Lower leg skin (tissue), 2 donors: ENCODE measurements around the gene FEZF2.

DNA sequence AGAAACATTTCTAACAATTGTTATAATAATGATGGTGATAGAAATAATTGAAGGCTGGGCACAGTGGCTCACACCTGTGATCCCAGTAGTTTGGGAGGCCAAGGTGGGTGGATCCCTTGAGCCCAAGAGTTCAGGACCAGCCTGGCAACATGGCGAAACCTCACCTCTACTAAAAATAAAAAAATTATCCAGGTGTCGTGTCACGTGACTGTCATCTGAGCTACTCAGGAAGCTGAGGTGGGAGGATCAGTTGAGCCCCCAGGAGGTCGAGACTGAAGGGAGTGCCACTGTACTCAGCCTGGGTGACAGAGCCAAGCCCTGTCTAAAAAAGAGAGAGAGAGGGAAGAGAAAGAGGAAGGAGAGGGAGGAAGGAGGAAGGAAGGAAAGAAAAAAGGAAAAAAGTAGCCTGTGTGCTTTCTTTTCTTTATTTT is 140.2 kb downstream of the PTPRG start:
- PRO-cap = no peak
- RAMPAGE, long total RNA, 2 experiments = no peak in any of the 2 experiments

GRCh38 chr3:61748866-61749590 is 187.7 kb downstream of the PTPRG start:
- PRO-cap = no peak
- RAMPAGE, long total RNA, 2 experiments = no peak in any of the 2 experiments

DNA sequence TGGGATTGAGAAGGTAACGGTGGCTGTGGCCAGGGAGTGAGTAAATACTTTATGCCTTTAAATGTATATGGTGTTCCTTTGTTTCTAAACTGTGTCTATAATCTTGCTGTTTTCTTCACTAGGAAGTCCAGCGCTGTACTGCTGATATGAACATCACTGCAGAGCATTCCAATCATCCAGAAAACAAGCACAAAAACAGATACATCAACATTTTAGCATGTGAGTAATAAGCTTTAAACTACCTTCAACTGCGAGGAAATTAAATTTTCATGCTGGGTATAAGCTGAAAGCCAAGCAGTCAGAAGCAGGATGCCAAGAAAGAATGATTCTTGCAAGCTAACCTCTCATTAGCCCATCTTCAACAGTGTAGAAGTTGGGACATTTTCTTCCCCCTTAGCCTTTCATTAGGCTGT is 56.1 kb upstream of the C3orf14 start:
- PRO-cap = no peak
- RAMPAGE, long total RNA, 2 experiments = no peak in any of the 2 experiments

GRCh38 chr3:62321757-62322361 is 3.0 kb downstream of the C3orf14 start:
- PRO-cap = no peak
- RAMPAGE, long total RNA, 2 experiments = no peak in any of the 2 experiments

GRCh38 chr3:62373363-62373723 is at the start of gene FEZF2:
Gene FEZF2 (minus strand): TSS chr3:62373550.
- PRO-cap = no peak
- RAMPAGE, long total RNA, 2 experiments = no peak in any of the 2 experiments

DNA sequence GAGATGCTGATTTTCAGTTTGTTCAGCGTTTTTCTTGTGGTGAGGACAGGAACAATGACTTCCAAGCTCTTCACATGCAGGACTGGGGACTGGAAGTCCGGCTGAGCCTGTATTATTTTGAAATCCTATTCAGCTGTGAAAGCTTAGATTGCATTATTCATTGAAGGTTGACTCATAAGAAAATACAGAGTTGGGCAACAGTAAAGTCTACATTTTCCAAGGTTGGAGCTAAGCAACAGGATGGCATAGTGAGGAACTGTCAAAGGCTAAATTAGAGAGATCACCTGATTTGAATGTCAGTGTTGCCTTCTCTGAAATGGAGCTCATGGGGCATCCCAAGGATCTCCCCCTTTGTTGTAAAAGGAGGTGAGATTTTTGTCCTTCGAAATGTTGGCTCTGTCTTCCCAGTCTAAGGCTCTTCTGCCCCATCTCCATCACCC is 231.0 kb upstream of the FEZF2 start:
- PRO-cap = unidirectional peak, minus-strand start at position 84 of the sequence
- RAMPAGE, long total RNA, 2 experiments = no peak in any of the 2 experiments

DNA sequence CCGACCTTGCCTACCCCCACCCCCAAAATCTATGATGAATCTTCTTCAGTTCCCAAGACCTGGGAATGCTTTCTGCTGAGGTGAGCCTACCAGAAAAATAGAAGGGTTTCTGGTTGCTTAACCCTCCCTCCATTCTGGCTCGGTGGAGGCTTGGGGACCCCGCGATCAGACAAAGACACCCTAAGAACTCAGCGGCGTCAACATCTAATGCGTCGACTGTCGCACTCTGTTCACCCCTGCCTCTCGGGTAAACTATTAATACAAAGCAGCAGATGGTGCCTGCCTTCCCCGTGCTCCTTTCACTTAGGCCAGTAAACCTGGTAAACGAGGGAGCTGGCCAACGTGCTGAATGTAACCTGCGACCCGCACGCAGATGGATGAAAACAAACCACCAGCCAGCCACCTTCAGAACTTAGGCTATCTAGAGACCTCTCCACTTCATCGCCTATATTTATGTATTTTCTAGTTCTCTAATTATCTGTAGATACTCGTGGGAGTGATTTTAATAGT is 800 bp upstream of the CADPS start:
- PRO-cap = no peak
- RAMPAGE, long total RNA, 2 experiments = no peak in any of the 2 experiments

DNA sequence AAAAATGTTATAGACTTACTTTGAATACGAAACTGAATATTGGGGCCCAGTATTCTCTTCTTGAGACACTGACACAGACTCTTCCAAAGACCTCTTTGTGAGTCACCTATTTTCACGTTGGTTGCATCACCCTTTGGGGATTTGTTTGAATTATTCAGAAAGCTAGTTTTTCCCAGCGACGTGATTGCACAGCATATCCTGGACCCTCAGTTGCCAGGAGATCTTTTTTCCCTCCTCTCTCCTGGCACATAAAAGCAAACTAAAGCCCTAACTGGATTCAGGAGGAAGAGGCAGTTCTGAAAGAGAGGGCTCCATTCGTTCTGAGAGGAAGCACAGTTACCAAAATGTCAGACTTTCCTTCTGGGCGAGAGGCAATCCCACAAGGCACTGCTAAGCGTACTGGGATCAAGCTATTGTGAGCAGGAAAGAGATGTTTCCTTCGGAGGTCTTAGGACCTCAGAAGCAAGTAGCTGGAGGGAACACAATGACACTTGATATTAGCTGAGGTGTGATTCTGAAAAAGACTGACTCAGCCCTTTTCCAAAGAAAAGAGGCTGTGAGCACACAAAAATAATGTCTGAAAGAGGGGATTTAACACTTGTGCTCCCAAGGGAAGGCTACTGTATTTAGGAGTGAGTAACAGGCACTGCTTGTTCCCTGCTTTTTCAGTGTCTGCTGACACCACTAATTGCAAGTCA is 65.8 kb upstream of the CADPS start:
- PRO-cap = no peak
- RAMPAGE, long total RNA, 2 experiments = no peak in any of the 2 experiments

DNA sequence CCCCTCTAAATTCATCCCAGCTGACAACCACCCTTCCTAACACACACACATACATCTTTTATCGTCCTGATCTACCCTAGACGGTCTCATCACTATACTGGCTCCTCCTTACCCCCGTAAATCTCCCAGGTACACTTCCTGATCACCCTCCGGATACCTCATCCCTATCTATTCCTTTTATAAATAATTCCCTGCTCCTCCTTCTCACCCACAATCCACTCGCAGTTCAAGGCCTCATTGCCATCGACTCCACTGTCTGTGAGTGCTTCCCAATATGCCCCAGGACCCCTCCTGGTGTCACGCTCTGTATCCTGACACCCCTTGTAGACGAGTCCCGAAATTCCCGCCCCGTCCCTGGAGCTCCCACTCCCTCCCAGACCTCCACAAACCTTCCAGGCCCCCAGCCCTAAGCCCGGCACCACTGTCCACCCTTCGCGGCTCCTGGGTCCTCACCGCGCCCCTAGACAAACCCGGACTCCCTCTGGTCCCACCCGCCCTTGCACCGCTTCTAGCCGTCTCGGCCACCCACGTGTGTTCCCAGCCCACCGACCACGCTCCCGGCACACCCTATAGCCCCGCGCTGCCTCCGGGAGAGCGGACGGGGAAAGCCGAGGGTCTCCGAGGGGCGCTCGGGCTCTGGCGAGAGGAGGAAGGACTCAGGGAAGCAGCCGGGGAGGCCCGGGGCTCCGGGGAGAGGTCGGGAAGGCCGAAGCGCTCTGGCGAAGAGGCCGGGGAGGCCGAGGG is 495 bp downstream of the THOC7 start:
- PRO-cap = no peak
- RAMPAGE, long total RNA, 2 experiments = no peak in any of the 2 experiments

DNA sequence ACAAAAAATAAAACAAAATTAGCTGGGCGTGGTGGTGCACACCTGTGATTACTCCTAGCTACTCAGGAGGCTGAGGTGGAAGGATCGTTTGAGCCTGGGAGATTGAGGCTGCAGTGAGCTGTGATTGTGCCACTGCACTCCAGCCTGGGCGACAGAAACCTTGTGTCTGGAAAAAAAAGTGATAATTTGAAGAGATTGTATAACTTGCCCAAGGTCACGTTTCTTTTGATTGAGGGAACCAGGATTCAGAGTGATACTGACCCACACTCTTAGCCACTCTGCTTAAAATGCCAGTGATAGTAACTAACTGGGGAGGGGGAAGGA is 75.9 kb downstream of the PSMD6 start:
- PRO-cap = no peak
- RAMPAGE, long total RNA, 2 experiments = no peak in any of the 2 experiments

GRCh38 chr3:64015363-64015684 is 8.0 kb downstream of the PSMD6 start:
- PRO-cap = no peak
- RAMPAGE, long total RNA, 2 experiments = no peak in any of the 2 experiments

GRCh38 chr3:64443819-64444580 is 218.7 kb upstream of the PRICKLE2 start:
- PRO-cap = no peak
- RAMPAGE, long total RNA, 2 experiments = no peak in any of the 2 experiments

GRCh38 chr3:64622058-64622742 is 65.6 kb downstream of the ADAMTS9 start:
- PRO-cap = no peak
- RAMPAGE, long total RNA, 2 experiments = no peak in any of the 2 experiments

- PRO-cap = no peak
- RAMPAGE, long total RNA, 2 experiments = no peak in any of the 2 experiments
These were observed 45.4 kb downstream of the ADAMTS9 start for GRCh38 chr3:64642283-64642892.

DNA sequence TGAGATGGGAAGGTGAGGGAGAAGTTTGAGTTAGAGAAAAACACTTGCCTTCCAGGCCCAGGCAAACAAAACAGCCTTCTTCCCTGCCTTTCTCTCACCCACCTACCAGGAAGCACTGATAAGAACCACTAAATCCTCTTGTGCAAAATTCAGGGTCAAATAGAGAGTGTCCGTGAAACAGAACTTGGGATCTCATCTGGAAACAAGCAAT is 11.0 kb downstream of the ADAMTS9 start:
- PRO-cap = no peak
- RAMPAGE, long total RNA, 2 experiments = no peak in any of the 2 experiments

GRCh38 chr3:64685618-64686417 is 2.0 kb downstream of the ADAMTS9 start:
- PRO-cap = bidirectional peak, plus-strand start at chr3:64685781, minus-strand start at chr3:64685870; bidirectional peak, plus-strand start at chr3:64686077, minus-strand start at chr3:64686252
- RAMPAGE, long total RNA, 2 experiments = no peak in any of the 2 experiments

GRCh38 chr3:65025788-65026110 is 337.9 kb upstream of the ADAMTS9 start:
- PRO-cap = no peak
- RAMPAGE, long total RNA, 2 experiments = no peak in any of the 2 experiments

- PRO-cap = no peak
- RAMPAGE, long total RNA, 2 experiments = no peak in any of the 2 experiments
These were observed 482.8 kb upstream of the ADAMTS9 start for GRCh38 chr3:65170458-65171177.

- PRO-cap = no peak
- RAMPAGE, long total RNA, 2 experiments = no peak in any of the 2 experiments
These were observed 324.6 kb downstream of the MAGI1 start for GRCh38 chr3:65714037-65714601.

DNA sequence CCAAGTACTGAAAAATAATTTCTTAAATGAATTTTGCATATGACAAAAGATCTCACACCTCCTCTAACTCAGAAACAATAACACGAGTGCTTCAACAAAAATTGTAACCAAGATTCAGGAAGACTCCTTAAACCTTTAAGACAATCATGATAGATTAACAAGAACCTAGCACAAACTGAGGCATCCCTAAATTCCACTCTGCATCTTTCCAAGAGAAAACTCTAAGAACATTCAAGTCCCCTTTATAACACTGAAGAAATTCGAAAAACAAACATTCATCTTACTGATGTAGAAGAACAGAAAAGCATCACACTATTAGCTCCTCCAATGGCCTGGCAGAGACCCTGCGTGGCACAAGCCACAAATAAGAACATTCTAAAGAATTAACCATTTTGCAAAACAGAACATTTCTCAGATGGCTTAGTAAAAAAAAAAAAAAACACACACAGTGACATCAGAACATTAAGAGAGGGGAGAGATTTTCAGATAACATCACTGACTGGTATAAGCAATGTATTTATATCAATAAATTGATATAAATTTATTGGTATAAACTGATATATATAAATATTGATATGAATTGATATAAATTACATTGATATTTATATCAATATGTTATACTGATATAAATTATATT is 234.8 kb downstream of the MAGI1 start:
- PRO-cap = no peak
- RAMPAGE, long total RNA, 2 experiments = no peak in any of the 2 experiments